Occipital lobe (tissue), 2 donors: Measurements from ENCODE around the gene DTNBP1.

GRCh38 chr6:15362731-15363297 is 116.9 kb downstream of the JARID2 start:
- RAMPAGE, long total RNA: no peak

DNA sequence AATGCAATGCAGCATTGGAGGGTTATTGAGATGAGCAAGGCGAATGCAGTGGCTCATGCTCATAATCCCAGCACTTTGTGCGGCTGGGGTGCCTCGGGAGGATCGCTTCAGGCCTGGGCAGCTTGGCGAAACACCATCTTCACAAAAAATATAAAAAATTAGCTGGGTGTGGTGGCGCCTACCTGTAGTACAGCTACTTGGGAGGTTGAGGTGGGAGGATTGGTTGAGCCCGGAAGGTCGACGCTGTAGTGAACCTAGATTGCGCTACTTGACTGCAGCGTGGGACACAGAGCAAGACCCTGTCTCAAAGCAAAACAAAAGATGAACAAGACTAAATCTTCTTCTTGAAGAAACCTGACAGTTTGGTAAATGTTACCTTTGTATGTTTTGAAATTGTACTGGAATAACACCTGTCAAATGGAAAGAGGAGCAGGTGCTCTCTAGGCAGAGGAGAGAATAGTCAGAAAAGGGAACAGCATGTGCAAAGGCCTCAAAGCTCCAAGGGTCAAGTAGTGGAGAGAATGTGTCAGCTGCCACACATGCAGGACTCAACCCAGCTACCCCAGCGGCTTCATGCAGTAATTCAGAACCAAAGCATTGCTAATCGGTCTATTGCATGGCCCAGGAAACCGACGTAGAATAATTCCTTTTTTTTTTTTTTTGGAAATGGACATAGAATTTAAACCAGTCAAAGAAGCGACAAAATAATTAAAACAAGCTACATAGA is 148.6 kb downstream of the JARID2 start:
- RAMPAGE, long total RNA: no peak

GRCh38 chr6:15473404-15474293 is 189.2 kb downstream of the DTNBP1 start:
- RAMPAGE, long total RNA: no peak

DNA sequence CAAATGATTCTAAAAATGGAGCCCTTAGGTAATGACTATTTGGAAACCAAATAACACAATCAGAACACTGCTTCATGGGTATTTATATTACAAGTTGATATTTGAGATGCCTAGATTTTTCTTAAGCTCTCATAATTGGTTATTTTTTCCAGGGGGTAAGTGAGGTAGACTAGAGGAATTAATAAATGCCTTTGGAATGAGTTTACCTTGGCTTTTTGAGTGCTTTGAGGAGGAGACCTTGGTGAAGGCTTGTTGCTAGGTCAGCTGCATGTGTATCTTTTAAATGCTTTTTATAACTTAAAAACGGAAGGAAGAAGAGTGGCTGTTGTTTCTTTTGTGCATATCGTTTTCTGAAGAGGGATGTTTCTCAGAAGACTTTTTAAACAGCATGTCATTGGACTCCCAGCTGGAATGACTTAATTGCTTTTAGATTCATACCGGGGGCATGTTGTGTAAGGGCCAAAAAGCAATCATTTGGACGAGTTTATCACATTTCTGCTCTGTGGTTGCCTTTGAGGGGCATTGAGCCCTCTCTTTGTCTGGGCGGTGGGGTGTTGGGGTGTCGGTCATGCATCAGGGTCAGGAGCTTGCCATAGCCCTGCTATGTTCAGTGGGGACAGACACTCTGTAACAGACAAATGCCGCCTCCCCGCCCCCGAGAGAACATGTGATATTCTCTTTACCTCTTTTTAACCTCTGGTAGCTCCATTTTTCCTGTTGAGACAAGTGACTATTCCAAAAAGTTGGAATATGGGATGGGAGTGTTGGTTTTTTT is 185.9 kb downstream of the DTNBP1 start:
- RAMPAGE, long total RNA: no peak

DNA sequence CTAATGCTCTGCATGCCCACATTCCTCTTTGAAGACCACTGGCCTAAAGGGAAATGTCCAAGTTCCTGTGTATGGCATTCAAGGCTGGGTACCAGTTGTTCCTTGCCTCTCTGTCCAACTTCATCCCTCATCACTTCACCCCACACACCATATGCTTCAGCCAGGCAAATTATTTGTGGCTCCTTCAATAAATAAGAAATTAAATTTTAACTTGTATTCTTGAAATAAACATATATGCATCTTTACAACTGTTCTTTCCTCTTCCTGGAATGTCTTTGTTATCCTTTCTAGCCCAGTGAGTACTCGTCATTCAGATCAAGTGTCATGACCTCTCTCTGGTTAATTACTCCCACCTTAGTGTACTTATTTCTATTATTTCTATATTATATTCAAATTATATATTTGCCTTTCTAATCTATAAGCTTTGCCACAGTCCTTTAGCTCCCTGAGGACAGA is 74.3 kb downstream of the DTNBP1 start:
- RAMPAGE, long total RNA: no peak

- RAMPAGE, long total RNA: no peak
Measured at GRCh38 chr6:15662182-15663241, at the start of gene DTNBP1. Gene DTNBP1 (minus strand): TSS chr6:15663028.

DNA sequence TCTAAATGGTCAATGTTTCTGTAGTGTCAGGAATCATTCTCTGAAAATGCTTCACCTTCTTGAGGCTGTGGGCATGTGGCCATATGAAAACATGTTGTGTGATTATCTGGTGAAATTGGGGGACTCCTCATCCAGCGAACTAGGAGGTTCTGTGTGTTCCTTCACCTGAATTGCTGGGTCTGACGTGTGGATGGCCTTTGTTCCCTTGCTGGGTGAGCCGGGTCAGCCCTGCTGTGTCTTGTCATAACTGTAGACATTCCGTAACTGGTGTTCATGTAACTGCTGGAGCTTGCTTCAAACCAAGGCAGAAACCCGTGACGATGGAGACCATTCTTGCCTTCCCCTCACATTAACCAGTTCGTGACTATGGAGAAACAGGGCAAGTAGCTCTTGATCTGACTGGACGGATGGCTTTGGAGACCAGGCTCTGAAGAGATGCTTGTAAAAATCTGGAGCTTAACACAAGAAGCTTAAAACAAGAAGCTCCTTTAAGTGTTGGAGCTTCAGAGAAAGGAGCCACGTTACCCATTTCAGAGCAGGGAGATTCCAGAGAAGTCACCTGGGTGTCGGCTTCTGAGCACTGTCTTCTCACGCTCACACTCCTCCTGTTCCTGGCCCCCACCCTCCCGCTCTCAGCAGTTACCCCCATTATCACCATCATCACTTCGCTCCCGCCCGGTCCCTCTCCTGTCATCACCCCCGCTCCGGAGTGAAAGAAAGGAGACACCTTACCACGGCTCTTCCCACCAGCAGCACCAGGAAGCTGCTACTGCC is 123.6 kb downstream of the GMPR start:
- RAMPAGE, long total RNA: no peak

GRCh38 chr6:16419661-16420452 is 181.5 kb downstream of the GMPR start:
- RAMPAGE, long total RNA: no peak

DNA sequence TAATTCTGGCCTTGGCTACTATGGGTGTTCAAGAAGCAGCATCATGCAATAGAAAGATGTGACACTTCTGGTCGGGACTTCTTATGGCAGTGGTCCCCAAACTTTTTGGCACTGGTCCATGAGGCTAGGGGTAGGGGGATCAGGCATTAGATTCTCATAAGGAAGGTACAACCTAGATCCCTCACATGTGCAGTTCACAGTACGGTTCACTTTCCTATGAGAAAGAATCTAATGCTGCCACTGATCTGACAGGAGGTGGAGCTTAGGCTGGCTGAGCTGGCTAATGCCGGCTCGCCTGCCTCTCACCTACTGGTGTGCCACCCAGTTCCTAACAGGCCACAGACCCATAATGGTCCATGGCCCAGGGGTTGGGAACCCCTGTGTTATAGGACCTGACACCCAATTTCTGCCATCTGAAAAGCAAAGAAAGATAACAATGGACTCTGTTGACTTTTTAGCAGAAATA is 199.5 kb downstream of the GMPR start:
- RAMPAGE, long total RNA: no peak

DNA sequence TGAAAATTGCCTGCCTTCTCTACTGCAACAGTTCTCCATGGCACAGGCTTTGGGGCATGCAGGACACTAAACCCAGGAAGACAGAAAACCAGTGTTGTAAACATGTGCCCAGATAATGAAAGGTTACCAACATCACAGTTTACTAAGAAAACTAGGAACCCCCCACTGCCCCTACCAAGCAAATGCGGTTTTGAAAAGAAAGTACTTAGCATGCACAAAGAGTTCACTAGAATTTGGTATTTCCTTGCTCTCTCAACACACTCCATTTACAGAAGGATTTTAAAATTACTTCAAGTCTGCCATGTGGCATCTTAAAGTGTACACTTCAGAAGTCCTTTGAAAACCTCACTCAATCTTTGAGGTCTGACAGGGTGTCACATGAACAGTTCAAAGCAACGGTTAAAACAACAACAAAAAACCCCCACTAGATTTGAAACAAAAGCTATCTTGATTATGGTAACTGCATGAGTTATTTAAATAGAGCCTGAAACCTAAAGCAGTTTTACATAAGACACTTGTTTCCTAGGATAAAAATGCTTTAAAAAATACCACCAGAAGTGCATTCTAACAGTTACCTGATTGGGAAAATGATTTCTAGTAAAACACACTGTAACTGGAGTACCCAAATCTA is 245.1 kb downstream of the GMPR start:
- RAMPAGE, long total RNA: no peak

DNA sequence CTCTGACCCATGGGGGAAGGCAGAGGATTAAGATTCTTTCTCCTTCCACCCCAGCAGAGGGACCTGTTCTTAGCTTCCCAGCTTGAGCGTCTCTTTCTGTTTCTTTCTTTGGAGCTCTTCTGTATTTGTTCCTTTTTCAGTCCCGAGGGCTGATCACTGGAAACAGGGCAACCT is 220.1 kb downstream of the ATXN1 start:
- RAMPAGE, long total RNA: no peak

DNA sequence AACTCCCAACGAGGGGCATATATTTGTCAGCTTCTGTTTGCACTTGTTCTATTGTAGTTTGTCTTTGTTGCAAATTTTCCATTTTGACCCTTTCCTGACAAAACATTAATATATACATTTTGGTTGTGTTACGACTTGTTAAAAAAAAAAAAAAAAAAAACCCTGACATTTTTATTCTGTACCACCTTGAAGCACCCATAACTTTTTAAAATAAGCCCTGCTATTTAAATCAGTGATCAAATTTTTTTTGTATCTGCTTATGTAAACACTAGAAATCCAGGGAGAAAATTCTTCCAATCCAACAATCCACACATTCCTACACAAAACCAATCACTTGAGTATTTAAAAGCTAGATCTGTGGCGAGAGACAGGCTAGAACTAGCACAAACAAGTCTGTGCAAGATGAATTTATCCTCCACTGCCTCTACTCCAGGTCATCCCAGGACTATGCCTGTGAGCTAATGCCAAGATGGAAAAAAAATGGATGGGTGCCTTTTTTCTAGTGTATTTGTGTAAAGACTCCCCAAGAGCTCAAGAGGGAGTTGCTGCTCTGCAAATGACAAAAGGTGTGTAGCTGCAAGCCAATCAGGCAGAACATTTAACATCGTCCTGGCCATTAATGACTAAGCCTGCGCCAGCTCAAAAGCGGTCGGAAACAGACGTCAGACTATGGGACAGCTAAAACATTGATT is 22.1 kb downstream of the ATXN1 start:
- RAMPAGE, long total RNA: no peak

- RAMPAGE, long total RNA: no peak
Measured at GRCh38 chr6:16760564-16760695, 830 bp downstream of the ATXN1 start.

- RAMPAGE, long total RNA: no peak
Measured at GRCh38 chr6:16762223-16763081, 1.2 kb upstream of the ATXN1 start.

DNA sequence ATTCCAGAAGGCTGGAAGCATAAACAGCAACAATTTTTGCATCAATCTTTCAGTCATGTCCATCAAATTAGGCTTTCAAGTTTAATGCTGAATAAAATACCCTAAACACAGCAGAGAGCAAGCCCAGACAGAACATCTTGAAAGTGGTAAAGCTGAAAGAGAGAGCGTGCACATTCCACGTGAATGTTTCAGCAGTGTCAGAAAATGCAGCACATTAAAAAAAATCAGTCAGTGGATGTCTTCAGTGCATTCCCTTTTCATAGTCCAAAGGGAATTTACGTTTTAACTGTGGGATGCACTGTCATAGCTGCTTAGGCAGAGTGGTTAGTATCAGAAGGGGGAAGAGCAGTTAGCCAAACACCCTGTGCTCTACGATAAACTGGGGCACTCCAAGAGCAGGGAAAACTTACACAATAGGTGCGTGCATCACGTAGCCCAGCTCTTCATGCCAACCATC is 116.1 kb upstream of the STMND1 start:
- RAMPAGE, long total RNA: no peak

DNA sequence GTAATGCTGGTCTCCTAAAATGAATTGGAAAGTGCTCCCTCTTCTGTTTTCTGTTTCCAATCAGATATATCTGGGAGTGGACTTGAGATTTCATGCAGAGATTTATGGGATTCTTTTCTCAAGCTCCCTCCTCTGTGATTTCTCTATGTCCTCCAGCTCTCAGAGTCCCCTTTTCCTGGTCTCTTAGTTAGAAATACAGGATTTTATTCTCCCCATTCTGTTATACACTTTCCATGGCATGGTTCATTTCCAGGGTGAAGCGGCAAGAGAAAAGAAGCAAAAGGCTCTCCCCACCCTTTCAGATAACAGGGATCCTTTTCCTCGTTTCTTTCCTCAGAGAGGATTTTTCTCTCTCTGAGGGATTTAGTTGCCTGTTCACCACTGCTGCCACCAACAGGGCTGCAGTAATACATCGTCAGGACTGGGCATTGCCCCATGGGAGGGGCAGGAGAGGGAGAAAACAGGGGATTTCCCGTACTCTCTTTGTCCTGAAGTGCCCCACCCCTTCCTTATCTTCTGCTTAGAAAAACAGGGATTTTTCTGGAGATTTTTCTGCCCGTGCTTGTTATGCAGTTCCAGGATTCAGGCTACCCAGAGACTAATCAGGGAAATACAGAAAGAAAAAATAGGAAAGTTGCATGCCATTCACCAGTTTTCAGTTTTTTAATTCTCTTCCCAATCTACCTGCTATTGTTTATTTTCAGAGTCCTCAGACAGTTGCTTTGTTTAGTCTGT is 59.1 kb upstream of the STMND1 start:
- RAMPAGE, long total RNA: no peak

DNA sequence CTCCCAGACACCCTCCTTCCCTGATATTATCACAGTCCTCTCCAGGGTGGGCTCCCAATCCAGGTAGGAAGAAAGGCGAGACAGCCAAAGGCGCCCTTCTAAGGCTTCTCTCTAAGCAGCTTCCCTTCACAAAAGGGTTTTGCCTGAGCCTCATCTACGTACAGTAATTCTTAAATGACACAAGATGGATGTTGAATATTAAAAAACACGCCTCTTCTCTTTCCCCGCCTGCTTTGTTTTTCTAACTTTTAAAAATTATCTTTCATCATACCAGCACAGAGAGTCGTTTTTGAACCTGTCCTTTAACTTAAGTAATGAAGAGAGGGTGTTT is 2.1 kb upstream of the RBM24 start:
- RAMPAGE, long total RNA: no peak

- RAMPAGE, long total RNA: no peak
Measured at GRCh38 chr6:17289473-17290161, 8.5 kb downstream of the RBM24 start.

DNA sequence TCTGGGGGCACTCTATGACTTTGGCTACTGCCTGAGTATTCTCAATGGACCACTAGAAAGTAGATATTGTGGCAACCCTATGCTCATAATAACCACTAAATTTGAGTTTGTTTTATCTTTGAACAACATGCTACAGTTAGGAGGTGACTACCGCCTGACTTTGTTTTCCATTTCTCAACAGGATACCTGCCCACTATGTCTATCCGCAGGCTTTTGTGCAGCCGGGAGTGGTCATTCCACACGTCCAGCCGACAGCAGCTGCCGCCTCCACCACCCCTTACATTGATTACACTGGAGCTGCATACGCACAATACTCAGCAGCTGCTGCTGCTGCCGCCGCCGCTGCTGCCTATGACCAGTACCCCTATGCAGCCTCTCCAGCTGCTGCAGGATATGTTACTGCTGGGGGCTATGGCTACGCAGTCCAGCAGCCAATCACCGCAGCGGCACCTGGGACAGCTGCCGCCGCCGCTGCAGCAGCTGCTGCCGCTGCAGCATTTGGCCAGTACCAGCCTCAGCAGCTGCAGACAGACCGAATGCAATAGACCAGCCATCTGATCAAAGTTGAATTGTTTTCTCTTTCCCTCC is 10.5 kb downstream of the RBM24 start:
- RAMPAGE, long total RNA: no peak

DNA sequence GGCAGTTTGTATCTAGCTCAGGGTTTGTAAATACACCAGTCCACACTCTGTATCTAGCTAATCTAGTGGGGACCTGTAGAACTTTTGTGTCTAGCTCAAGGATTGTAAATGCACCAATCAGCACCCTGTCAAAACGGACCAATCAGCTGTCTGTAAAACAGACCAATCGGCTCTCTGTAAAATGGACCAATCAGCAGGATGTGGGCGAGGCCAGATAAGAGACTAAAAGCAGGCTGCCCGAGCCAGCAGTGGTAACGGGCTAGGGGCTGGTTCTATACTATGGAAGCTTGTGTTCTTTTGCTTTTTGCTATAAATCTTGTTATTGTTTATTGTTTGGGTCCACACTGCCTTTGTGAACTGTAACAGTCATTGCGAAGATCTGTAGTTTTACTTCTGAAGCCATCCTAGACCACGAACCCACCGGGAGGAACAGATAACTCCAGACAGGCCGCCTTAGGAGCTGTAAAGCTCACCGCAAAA is 18.8 kb upstream of the FAM8A1 start:
- RAMPAGE, long total RNA: no peak